Osteoblast (primary cell): ENCODE measurements around the gene ERICH3.

DNA sequence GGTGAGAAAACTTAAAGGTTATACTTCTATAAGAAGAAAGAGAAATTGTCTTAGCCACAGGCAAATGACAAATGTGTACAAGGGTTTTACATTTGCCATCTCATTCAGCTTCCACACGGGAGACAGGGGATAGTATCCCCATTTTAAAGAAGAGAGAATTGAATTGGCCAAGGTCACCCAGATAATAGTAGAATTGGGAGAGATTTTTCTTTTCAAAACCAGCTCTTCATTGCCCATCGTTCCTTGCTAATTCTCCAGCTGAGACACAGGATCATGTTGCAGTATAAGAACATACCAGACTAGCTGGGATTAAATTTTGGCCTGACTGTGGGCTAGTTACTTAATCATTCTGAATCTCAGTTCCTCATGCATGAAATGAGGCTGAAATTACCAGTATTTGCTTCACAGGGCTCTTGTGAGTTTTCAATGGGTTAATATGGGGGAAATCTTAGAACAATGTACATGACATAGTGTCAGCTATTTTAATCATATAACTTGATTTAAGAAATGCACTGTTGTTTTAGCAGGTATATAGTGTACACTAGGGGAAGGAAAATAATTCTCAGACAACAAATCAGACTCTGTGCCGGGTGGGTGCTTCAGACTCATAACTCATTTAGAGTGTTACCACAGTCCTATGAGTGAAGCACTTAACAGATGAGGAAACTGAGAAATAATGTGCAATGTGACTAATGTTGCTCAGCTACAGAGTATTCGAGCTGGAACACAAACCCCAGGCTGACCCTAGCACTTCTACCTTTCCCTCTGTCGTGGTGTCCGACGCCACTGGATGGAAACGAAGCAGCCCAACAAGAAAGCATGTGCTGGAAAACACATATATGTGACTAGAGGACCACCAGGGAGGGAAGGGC, 137.7 kb upstream of the SGIP1 start:
- CAGE, long polyA plus RNA: no peak
- RRBS: no CpG with 5 or more reads among the region's 8 CpGs

DNA sequence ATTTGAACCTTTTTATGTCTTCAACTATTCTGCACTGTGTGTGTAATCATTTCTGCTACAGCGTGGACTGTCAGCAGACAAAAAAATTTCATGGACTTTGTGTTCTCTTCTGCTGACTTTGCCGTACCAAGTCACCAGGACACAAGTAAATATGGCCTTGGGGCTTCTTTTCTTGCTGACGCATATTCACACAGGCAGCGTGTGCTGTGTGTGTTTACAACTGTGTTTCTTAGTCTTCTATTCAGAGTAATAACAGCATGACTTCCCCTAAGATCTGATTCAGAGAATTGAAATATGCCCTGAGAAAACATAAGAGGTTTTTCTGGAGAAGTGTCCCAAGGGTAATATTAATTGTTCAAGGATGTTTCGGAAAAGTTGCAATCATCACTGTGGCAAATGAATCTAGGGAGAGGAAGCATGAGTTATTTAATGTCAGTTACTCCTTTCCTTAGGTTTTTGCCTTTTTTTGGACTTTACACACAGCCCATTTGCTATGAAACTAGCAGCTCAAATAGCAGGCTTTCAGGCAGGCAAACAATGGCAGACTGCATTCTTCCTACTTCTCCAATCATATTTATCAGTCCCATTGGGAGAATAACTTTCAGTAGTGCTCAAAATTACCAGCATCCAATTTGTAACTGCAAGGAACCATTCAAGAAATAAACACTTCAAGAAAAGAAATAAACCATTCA, 47.0 kb upstream of the DYNLT5 start:
- CAGE, long polyA plus RNA: no peak
- RRBS: no CpG with 5 or more reads among the region's 5 CpGs

GRCh38 chr1:66918896-66919477, 5.7 kb downstream of the DNAI4 start:
- CAGE, long polyA plus RNA: no peak
- RRBS: no CpG with 5 or more reads among the region's 1 CpG

GRCh38 chr1:66929602-66930127, 4.9 kb downstream of the MIER1 start:
- CAGE, long polyA plus RNA: no peak
- RRBS: 5% methylated on average over 1 of the region's 21 CpGs

DNA sequence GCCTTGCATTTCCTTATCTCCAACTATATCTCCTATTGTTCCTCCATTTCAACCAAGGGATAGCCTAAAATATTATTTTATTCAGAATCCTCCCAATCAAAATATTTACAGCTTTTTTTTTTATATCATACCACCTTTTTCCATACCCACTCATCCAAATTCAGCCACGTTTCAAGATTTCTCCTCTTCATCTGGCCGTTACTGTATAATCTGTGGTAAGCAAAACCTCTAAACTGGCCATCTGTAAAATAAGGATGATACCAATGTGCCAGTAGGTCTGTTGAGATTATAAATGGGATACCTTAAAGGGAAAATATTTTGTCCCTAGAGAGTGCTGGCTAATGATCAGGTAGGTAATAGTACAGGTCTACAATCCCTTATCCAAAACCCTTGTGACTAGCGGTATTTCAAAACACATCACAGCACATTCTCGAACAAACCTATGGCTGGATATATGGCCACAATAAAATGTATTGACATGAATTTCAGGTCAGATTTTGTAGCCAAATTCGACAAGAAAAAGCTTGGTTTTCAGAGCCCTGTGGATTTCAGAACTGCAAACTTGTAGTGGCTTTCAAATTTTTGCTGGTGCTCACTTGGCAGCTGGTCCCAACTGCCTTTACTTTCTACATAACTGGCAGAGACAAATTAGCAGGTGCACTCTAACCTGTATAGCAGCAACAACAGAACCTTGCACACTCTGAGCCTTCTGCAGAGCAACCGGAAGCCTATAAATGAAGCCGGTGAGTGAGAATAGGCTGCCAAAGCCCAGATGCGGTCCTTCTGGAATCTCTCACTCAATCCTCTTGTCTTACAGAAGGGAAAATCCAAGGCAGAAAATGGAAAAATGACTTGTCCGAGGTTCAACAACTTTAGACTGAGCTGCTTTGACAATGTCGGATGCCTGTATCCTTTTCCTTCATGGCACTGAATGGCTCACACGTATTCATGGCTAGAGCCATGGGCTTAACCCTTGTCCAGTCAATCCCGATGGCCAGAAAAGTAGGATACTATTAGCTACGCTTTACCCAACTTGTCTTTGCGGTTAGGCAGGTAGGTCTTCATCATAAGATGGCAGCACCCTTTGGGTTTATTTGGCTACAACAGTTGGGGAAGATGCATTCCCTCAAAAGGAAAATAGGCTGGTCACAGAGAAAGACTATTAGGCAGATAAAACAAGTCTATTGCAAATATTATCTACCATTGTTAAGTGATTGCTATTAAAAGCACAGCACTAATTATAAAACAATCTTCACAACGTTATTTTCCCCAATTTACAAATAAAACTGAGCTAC, 61.8 kb downstream of the SLC35D1 start:
- CAGE, long polyA plus RNA: no peak
- RRBS: no CpG with 5 or more reads among the region's 15 CpGs

DNA sequence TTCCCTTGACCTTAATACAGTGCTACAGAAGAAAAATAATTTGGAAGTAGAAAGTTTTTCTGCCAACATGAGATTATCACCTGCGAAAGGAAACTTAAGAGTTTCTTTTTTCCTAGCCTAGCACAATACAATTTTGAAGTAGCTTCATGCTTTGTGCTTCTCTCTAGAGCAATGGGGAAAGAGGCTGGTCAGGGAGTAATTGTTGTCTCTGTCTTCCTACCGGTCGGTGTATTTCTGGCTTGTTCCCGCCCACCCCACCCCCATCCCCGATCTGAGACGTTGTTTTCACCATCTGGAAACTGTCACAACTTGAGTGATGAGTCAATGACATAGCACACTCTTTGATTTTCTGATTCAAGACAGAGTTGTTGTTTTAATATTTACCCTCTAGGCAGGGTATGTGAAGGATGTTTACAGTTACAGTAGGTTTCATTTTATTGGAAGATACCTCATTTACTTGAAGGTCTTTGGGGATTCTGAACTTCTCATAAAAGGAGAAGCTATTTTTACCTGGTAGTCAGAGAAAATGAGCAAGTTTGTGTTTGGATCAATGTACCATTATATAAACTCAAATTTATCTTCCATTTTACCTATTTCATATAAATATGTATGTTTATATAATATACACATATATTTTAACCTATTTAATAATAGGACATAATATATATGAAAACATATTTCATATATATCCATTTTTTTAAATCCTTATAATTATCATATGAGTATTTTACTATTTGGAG, 7.1 kb downstream of the IL12RB2 start:
- CAGE, long polyA plus RNA: no peak
- RRBS: no CpG with 5 or more reads among the region's 6 CpGs

GRCh38 chr1:67405347-67406488, 24.5 kb downstream of the SERBP1 start:
- CAGE, long polyA plus RNA: no peak
- RRBS: no CpG with 5 or more reads among the region's 4 CpGs

DNA sequence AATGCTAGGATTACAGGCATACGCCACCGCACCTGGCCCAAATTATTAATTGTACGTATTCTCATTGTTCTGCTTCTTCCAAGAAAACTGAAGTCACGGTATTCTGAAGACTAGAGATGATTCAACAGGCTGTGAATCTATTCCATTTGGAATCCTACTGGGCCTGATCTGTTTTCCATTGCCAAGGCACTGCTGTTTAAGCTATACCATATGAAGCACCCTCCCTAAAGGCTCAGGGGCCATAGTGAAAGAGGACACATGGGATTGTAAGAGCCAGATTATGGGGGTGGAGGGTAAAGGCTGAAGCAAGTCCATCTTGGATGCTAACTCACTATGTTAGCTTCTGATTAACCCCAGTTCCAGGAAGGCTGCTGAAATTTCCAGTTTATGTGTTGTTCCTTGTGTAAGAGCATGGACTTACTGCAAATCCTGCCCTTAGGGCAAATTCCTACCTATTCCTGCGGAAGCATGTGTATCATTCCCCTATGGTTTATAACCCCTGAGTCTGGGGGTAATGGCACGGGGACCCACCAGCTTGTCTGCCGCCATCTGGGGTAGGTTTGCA, 91.7 kb upstream of the SERBP1 start:
- CAGE, long polyA plus RNA: no peak
- RRBS: no CpG with 5 or more reads among the region's 7 CpGs

GRCh38 chr1:67687296-67687594, 2.2 kb downstream of the GADD45A start:
- CAGE, long polyA plus RNA: no peak
- RRBS: no CpG with 5 or more reads among the region's 2 CpGs

- CAGE, long polyA plus RNA: no peak
- RRBS: no CpG with 5 or more reads among the region's 6 CpGs
Observed at GRCh38 chr1:67706205-67706697, 21.2 kb downstream of the GADD45A start.

DNA sequence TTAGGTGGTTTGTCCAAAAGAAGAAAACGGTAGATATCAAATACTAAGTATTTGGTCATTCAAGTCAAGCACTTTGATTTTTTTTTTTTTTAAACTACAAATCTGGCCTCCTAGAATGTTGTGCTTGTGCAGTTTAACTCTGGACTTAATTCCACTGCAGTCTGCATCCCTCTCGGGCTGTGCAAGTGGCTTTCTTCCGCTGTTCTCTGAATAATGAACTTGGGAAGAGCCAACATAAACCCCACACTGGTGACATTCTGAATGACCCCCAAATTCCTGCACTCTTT, 39.9 kb downstream of the GNG12 start:
- CAGE, long polyA plus RNA: no peak
- RRBS: no CpG with 5 or more reads among the region's 3 CpGs

- CAGE, long polyA plus RNA: no peak
- RRBS: no CpG with 5 or more reads among the region's 6 CpGs
Observed at GRCh38 chr1:68173182-68174083, 58.9 kb downstream of the WLS start.

DNA sequence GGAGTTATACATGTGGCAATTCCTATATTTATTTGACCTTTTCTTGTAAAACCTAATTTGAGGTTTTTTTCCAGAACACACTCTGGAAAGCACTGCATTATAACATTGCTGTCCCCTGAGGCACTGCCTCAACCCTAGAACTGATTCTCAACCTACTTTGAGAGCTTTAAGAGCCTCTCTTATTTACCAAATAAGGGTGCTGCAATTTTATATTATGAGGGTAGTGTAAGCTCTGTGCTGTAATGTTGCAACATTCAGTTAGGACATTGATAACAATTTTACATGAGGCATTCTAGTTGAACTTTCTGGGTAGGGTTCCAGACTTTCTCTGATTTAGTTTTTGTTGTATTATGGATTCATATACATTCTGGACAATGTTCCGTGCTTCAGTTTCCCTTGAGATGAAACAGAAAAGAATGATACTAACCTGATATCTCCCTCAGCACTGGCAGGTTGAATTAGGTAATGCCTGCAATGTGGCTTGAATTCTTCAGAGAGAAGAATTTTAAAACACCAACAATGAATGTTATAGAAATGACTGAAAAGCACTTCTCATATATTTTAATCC, 302.3 kb upstream of the DEPDC1 start:
- CAGE, long polyA plus RNA: no peak
- RRBS: no CpG with 5 or more reads among the region's 1 CpG

GRCh38 chr1:71081572-71082038, 770 bp upstream of the ZRANB2 start:
- CAGE, long polyA plus RNA: no peak
- RRBS: no CpG with 5 or more reads among the region's 7 CpGs

- CAGE, long polyA plus RNA: no peak
- RRBS: no CpG with 5 or more reads among the region's 2 CpGs
Observed at GRCh38 chr1:74392933-74393248, 119.5 kb downstream of the LRRC53 start.

DNA sequence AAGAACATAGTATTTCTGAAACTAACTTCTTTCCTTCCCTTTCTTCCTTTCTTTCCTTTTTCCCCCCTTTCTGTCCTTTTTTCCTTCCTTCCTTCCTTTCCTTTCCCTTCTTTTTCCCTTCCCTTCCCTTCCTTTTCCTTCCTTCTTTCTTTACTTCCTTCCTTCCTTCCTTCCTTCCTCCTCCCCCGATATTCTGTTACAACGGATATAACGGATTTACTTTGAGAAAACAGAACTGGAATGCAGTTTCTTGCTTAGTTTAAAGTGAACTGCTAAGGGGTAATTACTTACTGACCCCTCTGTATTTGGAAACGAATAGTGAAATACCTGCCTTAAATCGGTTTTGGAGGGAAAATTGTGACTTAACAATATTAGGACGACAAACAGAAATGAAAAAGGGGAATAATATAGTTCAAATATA, 66.1 kb upstream of the LRRC53 start:
- CAGE, long polyA plus RNA: no peak
- RRBS: no CpG with 5 or more reads among the region's 6 CpGs

DNA sequence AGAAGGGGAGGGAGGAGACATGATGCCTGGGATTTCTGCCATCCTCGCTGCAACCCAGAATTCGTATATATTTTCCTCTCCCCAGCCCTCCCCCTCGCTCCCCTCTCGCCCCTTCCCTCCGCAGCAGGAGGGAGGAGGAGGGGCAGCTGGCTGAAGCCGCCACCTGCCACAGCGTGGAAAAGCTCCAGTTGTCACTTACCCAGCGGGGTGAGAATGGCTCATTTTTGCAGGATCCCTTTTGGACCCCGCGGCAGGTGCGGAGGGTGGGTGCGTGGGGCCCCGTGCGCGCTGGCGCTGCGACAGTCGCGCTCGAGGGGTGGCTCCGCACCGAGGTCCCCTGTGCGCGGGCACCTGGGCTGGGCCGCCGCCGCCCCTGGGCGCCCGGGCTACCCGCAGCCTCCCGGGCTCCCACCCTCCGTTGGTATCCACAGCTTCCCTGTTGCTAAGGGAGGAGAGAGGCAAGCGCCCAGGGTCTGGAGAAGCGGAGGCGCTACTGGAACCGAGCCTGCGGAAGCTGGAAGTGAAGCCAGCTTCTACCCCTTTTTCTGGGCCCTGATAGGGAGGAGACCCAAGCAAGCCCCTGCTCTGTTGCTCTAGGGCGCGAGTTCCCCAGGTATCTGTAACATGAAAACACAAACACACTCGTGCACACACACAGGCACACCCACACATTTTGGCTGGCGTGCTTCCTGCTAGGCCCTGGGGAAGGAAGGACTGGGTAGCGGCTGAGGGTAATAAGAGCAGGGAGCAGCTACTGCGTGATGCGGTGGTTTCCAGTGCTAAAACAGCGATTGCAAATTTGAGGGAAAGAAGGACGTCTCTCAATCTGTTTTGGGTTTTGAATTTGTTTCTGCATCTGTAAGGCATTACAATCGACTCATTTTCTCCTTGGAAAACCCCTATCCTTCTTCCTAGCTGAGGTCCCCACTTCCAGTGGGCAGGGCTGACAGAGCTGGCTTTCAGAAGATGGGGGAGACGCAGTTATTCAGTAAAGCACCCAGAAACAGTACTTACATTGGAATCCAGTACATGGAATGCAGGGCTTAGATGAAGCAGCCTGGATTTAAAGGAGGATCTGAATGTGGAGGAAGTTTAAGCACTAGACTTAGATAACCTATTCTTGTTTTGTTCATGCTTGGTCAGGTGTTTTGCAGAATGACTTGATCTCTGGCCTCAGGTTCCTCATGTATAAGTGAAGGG, at the start of gene ERICH3:
Gene ERICH3, minus strand, starts transcription at position 495 of the 1,200 bp plus-strand sequence.
- CAGE, long polyA plus RNA: no peak
- RRBS: no CpG with 5 or more reads among the region's 48 CpGs

- CAGE, long polyA plus RNA: no peak
- RRBS: no CpG with 5 or more reads among the region's 3 CpGs
Observed at GRCh38 chr1:74730104-74730501, 2.7 kb downstream of the CRYZ start.

GRCh38 chr1:74731005-74732254, 1.4 kb downstream of the CRYZ start:
- CAGE, long polyA plus RNA: no peak
- RRBS: no CpG with 5 or more reads among the region's 13 CpGs

GRCh38 chr1:75928842-75929114, 3.4 kb downstream of the ASB17 start:
- CAGE, long polyA plus RNA: no peak